Prostate gland (tissue), 2 donors: Measurements from ENCODE around the genes KLC3, SNRPD2, MYPOP and NANOS2.

DNA sequence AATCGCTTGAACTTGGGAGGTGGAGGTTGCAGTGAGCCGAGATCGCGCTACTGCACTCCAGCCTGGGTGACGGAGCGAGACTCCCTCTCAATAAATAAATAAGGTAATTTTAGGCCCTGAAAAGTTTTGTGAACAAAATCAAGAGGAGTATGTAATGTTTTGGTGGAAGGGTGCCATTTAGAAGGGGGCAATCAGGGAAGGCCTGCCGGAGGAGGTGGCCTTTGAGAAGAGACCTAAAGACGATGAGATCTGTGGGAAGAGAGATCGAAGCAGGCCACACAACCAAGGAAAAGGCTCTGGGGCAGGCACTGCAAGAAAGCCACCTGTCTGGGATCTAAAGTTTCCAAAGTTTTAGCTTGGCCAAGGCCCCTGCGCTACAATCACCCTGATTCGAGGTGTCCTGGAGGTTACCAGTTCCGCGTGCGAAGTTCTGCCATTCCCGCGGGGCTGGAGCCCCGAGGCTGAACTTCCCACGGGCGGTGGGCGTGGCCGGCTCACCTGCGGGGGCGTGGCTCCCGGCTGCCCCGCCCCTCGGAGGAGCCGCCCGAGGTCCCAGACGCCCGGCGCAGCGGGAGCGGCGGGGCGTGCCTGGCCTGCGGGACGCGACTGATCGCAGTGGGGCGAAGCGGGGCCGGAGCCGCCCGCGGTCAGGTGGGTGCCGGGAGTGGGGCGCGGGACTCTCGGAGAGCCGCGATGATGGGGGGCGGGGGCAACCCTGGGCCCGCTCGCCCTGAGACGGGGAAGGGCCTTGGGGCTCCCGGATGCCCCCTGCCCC lies at the start of gene KLC3:
Gene KLC3, plus strand, starts transcription at position 555 of the 775 bp plus-strand sequence.
- PRO-cap, result bidirectional peak, plus-strand start at position 555 of the sequence, minus-strand start at position 463 of the sequence
- RAMPAGE, long total RNA, 2 experiments, result start-site peak on the plus strand in 1 of 2 experiments, centred at position 553 of the sequence, 5 reads per replicate

- PRO-cap, result no peak
- RAMPAGE, long total RNA, 2 experiments, result no peak in any of the 2 experiments
These were observed 9.4 kb downstream of the PPP1R13L start for GRCh38 chr19:45395325-45396045.

DNA sequence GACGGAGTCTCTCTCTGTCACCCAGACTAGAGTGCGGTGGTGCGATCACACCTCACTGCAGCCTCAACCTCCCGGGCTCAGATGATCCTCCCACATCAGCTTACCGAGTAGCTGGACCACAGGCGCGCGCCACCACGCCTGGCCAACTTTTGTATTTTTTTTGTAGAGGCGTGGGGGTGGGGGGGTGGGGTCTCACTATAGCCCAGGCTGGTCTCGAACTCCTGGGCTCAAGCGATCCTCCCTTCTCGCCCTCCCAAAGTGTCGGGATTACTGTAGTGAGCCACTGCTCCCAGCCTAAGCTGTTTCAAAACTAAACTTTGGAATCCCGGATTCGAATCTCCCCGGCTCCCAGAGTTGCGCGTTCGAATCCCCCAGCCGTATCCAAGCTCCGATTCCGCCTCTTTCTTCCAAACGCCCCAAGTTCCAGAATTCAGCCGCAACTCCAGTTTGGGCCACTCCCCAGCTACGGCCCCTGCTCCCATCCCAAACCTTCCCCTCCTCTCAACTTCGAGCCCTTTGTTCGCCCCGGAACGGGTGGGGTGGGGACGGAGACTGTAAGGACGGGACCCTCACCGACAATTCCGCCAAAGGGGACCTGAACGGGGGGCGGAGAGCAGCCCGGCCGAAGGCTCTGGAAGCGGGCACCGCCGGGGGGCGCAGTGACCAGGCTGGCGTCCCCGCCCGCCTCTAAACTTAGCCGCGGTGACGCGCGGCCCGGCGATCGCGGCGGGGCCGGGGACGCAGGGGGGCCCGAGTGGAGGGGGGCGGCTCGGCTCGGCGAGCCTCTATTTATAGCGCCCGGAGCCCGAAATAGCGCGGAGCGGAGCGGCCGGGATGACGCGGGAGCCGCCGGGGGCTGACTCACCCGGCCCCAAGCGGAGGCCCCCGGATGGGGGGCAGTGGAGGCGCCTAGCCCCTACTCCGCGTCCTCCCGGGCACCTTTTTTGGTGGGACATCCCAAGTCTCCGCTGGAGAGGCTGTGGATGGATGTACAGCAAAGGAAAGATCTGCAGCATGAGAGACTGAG lies 4.7 kb upstream of the ERCC1 start:
- PRO-cap, result bidirectional peak, plus-strand start at position 818 of the sequence, minus-strand start at position 661 of the sequence
- RAMPAGE, long total RNA, 2 experiments, result no peak in any of the 2 experiments

DNA sequence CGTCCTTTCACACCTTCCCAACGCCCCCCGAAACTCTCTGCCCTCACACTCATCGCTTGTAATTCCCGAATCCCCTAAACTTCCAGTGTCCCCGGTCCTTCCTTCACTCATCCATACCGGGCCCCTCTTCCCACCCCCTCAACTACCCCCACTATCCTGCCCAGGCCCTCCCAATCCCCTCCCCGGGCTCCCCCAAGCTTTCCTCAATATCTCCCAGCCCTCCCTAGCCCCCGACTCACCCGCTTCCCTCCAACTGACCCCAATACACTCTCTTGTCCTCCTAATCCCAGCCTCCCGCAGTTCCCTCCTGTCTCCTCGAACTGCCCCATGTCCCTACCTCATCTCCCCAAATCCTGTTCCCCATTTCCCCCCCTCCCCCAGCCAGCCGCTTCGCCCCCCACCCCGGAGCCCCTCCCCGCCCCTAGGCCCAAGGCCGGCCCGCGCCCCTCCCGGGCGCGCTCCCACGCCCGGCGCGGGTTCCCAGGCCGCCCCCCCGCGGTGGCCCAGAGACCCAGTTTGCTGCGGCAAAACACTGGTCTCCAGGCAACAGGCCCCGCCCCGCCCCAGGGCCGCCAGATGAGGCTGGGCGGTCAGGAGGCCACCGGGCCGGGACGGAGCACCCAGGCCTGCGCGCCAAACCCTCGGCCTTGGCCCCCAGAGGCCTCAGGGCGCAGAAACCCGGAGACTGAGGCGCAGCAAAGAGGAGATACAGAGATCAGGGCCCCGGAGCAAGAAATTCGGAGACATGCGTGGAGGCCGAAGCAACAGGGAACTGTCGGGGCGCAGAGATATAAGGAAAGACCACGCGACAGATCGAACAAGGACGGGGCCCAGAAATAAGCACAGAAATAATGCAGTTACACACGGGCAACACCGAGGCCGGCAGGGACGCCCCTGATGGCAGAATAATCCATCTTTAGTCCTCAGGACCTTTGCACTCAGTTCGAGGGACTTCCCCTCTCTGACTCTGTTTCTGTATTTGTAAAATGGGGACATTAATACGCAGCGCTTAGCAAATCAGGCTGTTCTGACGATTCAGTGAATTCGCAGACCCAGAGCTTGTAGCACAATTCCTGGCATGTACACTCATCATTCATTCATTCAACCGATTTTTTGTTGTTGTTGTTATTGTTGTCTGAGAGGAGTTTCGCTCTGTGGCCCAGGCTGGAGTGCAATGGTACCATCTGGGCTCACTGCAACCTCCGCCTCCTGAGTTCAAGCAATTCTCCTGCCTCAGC lies 20.6 kb upstream of the ERCC1 start:
- PRO-cap, result bidirectional peak, plus-strand start at position 575 of the sequence, minus-strand start at position 500 of the sequence
- RAMPAGE, long total RNA, 2 experiments, result no peak in any of the 2 experiments

- PRO-cap, result no peak
- RAMPAGE, long total RNA, 2 experiments, result no peak in any of the 2 experiments
These were observed 1.4 kb upstream of the VASP start for GRCh38 chr19:45505870-45506385.

GRCh38 chr19:45506386-45506665 lies 953 bp upstream of the VASP start:
- PRO-cap, result bidirectional peak, plus-strand start at chr19:45506618, minus-strand start at chr19:45506539
- RAMPAGE, long total RNA, 2 experiments, result no peak in any of the 2 experiments

DNA sequence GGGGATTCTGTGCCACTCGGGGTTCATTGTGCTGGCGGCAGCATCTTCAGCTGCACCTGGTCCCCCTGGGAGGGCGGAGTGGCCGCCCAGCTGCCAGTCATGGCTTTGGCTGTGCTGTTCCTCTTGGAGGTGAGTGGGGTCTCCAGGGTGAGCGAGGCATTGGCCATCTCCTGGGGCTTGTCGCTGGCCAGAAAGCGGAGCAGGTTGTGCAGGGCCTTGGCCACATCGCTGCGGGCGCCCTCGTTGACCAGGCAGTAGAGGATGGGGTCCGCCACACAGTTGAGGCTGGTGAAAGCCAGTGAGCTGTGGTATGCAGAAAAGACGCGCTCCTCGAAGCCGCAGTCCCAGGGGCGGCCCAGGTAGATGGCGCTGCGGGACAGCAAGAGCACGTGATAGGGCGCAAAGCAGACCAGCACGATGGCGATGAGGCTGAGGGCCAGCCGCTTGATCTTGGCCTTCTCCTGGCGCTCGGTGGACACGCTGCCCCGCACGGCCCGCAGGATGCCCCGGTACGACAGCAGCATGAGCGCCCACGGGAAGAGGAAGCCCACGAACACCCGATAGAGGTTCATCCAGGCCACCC lies 6.2 kb upstream of the OPA3 start:
- PRO-cap, result no peak
- RAMPAGE, long total RNA, 2 experiments, result no peak in any of the 2 experiments

GRCh38 chr19:45669014-45669676 lies 1.1 kb downstream of the GIPR start:
- PRO-cap, result bidirectional peak, plus-strand start at chr19:45669329, minus-strand start at chr19:45669189
- RAMPAGE, long total RNA, 2 experiments, result no peak in any of the 2 experiments

DNA sequence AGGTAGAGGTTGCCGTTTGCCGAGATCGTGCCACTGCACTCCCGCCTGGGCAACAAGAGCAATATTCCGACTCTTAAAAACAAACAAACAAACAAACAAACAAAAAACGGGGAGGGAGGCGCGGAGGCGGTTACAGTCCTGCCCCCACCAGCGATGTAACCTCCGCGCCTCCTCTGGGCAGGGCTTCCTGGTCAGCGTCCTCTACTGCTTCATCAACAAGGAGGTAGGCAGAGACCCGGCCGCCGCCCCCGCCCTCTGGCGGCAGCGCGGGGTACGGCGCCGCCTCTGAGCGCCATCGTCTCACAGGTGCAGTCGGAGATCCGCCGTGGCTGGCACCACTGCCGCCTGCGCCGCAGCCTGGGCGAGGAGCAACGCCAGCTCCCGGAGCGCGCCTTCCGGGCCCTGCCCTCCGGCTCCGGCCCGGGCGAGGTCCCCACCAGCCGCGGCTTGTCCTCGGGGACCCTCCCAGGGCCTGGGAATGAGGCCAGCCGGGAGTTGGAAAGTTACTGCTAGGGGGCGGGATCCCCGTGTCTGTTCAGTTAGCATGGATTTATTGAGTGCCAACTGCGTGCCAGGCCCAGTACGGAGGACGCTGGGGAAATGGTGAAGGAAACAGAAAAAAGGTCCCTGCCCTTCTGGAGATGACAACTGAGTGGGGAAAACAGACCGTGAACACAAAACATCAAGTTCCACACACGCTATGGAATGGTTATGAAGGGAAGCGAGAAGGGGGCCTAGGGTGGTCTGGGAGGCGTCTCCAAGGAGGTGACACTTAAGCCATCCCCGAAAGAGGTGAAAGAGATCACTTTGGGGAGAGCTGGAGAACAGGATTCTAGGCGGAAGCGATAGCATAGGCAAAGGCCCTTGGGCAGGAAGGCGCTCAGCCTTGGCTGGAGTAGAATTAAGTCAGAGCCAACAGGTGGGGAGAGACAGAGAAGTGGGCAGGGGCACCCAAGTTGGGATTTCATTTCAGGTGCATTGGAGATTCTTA lies 10.0 kb downstream of the SNRPD2 start:
- PRO-cap, result bidirectional peak, plus-strand start at position 311 of the sequence, minus-strand start at position 199 of the sequence; bidirectional peak, plus-strand start at position 580 of the sequence, minus-strand start at position 426 of the sequence
- RAMPAGE, long total RNA, 2 experiments, result no peak in any of the 2 experiments

GRCh38 chr19:45691802-45692137 lies at the start of gene SNRPD2:
SNRPD2 (minus strand) TSS chr19:45691953.
- PRO-cap, result bidirectional peak, plus-strand start at chr19:45692666, minus-strand start at chr19:45691941
- RAMPAGE, long total RNA, 2 experiments, result start-site peak on the minus strand in 2 of 2 experiments, at chr19:45691915-45691955 at its widest, 892 to 1,990 reads per replicate

- PRO-cap, result bidirectional peak, plus-strand start at chr19:45878443, minus-strand start at chr19:45878280
- RAMPAGE, long total RNA, 2 experiments, result no peak in any of the 2 experiments
These were observed 7.7 kb downstream of the IRF2BP1 start for GRCh38 chr19:45877980-45878902.

DNA sequence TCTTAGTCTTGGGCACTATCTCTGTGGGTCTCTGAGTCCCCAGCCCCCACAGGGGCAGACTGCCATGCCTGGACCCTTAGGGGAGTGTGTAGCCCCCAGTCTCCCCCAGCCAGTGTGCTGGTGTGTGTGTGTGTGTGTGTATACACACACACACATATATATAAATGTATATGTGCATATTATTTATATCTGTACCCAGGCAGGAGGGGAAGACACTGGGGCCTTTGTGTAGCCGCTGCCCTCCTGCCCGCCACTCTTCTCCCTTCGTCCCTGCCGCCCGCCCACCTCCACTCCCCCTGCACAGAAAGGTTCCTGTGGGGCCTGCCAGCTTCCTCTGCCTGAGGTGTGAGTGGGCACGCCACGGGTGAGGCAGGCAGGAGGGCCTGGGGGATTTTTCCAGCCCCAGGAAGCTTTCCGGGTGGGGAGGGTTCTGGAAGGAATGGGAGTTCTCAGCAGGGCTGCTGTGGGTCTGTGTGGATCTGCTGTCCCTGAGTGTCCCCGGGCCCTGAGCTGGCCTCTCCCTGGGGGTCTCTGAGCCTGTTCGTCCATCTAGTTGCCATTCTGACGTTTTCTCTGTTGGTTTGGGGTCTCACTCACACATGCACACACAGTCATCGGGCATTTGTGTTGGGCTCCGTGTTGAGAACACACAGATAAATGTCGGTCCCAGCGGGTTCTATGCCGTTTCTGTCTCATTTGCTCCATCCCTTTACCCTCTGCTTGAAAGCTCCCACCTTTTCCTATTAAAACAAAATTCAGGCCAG lies 6.8 kb downstream of the IRF2BP1 start:
- PRO-cap, result no peak
- RAMPAGE, long total RNA, 2 experiments, result no peak in any of the 2 experiments

- PRO-cap, result no peak
- RAMPAGE, long total RNA, 2 experiments, result no peak in any of the 2 experiments
These were observed 1.1 kb downstream of the MYPOP start for GRCh38 chr19:45901145-45901932.

DNA sequence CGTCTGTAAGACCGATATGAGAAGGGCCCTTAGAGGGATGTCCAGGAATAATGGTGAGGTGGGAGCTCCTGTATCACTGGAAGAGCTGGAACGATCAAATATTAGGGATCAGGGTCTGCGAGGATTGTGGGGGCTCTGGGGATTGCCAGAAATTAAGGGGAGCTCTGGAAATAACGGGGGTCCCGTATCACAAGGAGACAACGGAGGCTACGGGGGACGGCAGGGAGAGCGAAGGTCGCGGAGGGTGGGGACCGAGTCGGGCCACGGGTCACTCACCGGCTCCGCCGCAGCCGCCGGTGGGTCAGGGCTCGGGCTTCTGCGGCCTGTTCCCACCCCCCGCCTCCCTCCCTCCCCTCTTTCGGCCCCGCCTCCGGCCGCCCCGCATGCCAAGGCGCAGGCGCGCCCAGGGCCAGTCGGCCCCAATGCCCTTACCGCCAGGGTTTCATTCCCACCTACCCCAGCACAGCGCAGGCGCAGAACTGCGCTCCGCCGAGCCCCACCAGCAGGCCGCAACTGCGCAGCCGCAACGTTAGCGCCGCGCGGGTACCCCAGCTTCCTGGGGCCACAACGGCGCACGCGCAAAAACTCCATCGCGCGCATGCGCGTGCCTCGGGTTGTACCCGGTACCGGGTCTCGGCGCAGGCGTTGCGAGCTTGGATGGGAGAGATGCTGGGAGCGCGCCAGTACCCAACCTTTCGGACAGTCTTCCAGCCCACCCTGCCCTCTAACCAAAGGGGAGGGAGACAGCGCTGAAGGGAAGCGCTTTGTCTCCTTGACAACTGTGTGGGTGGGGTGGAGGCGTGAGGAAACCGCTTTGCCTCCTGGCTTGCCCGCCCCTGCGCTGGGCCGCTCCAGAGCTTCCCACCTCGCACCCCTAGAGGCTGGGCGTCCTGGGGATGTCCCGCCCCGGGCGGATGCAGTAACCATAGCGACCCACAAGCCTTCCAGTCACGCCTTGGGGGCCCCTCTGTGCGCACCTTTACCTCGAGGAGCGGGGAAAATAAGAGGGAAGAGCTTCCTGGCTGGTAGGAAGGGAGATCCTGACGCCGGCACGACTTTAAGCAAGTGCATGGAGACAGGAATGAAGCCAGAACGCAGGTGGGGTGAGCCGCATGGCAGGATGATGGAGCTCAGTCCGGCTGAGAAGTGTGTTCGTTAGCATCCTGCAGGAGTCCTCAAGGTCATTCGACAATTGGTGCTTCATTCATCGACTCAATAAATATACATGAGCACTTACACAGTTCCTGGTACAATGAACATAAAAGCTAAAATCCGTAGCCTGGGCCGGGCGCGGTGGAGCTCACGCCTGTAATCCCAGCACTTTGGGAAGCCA lies at the start of gene MYPOP:
Gene MYPOP, minus strand, starts transcription at position 320 of the 1,333 bp plus-strand sequence.
- PRO-cap, result bidirectional peak, plus-strand start at position 617 of the sequence, minus-strand start at position 318 of the sequence; unidirectional peak, minus-strand start at position 851 of the sequence
- RAMPAGE, long total RNA, 2 experiments, result start-site peak on the plus strand in 1 of 2 experiments, centred at position 618 of the sequence, 11 reads per replicate

DNA sequence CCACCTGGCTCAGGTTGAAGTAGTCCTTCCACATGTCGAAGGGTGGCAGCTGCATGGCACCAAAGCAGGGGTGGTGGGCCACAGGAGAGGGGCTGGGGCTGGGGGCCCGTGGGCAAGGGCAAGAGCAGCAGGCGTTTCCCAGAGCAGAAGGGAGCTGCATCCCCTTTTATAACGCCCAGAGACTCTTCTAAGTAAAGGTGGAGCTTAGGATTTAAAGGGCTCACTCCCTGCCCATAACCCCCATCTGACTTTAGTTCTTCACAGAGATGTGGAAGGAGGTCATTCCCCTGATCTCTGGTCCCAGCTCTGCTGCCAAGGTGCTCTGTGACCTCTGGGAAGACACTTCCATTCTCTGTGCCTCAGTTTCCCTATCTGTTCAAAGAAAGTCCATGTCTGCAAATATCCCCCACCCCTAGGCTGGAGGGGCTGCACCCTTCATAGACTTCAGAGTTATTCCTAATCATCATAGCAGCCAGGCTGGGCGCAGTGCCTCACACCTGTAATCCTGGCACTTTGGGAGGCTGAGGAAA lies at the start of gene NANOS2:
Gene NANOS2, minus strand, starts transcription at position 140 of the 530 bp plus-strand sequence.
- PRO-cap, result no peak
- RAMPAGE, long total RNA, 2 experiments, result no peak in any of the 2 experiments

- PRO-cap, result no peak
- RAMPAGE, long total RNA, 2 experiments, result no peak in any of the 2 experiments
These were observed 20.6 kb downstream of the NOVA2 start for GRCh38 chr19:45952837-45953640.

DNA sequence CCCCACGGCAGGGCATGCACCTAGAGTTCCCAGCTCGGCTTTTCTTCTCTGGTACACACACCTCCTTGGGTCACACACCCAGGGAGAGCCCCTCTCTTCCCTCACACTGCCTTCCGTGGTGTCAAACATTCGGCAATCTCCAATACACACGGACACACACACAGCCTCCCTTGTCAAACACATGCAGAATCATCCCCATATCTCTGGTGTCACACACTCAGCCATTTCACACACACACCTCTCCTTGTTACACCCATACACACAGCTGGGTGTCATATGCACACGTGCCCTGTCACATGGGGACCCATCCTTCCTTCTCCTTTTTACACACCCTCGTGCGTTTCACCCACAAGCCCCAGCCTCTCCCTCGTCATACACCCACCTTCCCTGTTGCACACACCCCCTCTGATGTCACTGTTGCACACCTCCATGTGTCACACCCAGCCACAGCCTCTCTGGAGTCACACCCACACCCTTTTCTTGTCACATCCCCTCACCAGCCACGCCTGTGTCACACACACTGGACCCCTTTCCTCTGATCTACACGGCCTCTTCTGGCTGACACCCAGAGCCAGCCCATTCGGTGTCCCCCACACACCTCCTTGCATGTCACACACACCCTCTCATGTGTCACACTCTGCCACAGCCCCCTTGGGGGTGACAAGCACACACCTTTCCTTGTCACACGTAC lies 1.7 kb downstream of the NOVA2 start:
- PRO-cap, result no peak
- RAMPAGE, long total RNA, 2 experiments, result no peak in any of the 2 experiments

- PRO-cap, result no peak
- RAMPAGE, long total RNA, 2 experiments, result no peak in any of the 2 experiments
These were observed 4.7 kb downstream of the PNMA8A start for GRCh38 chr19:46466592-46467116.

DNA sequence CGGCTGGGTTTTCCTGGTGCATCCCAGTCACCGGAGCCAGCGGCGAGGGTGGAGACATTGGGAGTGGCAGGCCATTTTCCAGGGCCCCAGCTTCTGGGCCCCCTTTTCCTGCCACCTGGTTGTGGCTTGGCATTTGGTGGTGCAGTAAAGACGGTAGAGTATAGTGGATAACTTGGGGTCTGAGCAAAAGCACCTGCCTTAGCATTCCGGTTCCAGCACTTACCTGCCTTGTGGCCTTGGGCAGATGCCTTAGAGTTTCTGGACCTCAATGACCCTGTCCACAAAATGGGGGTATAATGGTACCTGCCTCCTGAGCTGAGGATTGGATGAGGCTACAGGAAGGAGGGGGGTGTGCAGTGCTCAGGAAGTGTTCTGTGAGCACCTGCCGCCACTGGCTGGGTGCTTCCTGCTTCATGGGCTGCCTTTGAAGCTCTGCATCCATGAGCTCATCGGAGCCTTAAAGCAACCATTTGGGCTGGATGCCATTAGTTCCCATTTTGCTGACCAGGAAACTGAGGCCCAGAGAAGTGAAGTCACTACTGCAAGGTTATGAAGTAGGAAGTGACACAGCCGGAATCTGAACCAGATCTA lies 11.0 kb downstream of the CALM3 start:
- PRO-cap, result no peak
- RAMPAGE, long total RNA, 2 experiments, result no peak in any of the 2 experiments

DNA sequence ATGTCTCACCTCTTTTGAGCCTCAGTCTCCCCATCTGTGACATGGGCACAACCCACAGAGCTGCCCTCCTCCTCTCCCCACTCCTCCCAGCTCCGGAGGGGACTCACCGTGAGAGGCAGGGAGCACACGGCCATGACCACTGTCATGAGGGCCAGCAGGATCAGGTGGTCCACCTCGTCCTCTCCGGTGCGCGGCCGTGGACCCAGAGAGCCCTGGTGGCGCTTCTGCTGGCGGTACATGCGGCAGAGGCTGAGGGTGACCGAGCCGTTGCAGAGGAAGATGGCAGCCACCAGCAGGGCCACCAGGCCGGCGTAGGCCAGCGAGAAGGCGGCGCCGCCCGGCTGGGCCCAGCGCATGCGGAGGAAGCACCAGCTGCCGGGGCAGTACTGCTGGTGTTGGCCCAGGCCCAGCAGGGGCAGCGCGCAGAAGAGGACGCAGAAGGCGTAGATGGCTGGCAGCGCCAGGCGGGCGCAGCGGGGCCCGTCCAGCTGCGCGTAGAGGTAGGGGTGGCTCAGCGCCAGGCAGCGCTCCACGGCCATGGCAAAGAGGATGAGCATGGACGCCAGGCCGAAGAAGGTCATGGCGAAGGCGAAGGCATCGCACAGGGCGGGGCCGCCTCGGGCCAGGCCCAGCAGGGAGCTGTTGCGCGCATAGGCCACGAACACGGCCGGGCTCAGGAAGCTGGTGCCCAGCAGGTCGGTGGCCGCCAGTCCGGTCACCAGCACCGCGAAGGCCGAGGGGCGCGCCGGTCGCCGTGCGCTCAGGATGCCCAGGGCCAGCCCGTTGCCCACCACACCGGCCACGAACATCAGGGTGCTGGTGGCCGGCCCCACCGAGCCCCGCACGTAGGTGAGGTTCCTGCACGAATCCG lies 1.3 kb downstream of the PTGIR start:
- PRO-cap, result no peak
- RAMPAGE, long total RNA, 2 experiments, result no peak in any of the 2 experiments